SK-N-MC (cell line): ENCODE measurements around the genes DSC3, DSC1 and DSG3.

DNA sequence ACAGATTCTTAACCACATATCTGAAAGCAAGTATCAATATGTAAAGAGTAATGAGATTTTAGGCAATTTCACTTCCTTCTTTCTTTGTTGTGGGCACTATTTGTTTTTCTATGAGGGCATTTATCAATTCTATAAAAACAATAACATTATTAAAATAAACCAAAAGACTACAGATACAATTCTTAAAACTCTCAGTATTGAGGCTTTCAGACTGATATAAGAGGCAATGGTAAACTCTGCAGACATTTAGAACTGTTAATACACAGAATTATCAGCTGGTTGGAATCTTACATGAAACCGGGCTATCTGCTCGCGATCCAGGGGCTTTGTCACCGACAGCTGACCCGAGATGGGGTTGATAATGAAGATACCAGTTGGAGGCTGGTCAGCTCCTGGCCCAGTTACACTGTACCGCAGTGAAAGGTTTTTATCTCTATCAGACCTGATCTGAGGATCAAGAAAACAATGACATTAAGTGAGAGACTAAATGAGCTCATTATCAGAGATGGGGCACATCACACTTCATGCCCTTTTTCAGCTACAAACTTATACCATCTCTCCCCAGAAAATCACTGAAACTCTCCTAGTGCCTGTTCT is 167.4 kb downstream of the CDH2 start:
- RRBS: no CpG with 5 or more reads among the region's 6 CpGs

DNA sequence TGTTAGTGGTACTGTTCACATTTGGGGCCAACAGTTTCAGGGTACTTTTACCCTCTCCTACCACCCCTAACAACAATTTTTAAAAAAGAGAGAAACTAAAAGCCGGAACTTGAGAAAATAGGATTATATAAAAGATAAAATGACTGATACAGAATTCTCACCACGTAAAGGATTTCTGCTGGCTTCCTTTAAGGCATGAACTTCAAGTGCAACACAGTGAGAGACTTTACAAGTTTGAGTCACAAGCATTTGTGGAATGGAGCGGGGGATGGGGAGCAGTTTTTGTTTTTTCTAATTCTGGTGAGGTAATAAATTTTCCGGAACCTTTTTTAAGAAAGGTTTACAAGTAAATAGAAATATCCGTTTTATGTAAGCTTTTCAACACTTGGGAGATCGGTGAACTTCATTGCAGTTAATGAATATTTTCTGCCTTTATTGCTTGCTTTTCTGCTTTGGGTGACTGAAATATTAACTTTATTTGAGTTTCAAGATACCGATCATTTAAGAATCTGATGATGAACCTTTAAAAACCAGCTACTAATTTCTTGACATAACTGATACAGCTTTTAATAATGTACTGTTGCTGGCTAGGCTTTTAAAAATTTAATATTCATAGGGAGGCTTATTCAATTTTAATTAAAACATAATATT is 1.9 kb upstream of the CDH2 start:
- RRBS: no CpG with 5 or more reads among the region's 7 CpGs

GRCh38 chr18:28422280-28422785 is 245.4 kb upstream of the CDH2 start:
- RRBS: no CpG with 5 or more reads among the region's 18 CpGs

- RRBS: no CpG with 5 or more reads among the region's 2 CpGs
Observed at GRCh38 chr18:29660732-29661123, 1381.8 kb downstream of the DSC3 start.

GRCh38 chr18:30763619-30764102 is 278.9 kb downstream of the DSC3 start:
- RRBS: no CpG with 5 or more reads among the region's 1 CpG

- RRBS: 48% methylated on average over 41 of the region's 99 CpGs
Observed at GRCh38 chr18:31042035-31043504, at the start of gene DSC3. Gene DSC3 (minus strand): TSS chr18:31042742.

GRCh38 chr18:31079845-31080438 is 22.3 kb downstream of the DSC2 start:
- RRBS: no CpG with 5 or more reads among the region's 4 CpGs

- RRBS: no CpG with 5 or more reads among the region's 4 CpGs
Observed at GRCh38 chr18:31103036-31103523, 859 bp upstream of the DSC2 start.

GRCh38 chr18:31162565-31163044 is at the start of gene DSC1:
Gene DSC1 (minus strand): TSS chr18:31162856.
- RRBS: no CpG with 5 or more reads among the region's 6 CpGs

DNA sequence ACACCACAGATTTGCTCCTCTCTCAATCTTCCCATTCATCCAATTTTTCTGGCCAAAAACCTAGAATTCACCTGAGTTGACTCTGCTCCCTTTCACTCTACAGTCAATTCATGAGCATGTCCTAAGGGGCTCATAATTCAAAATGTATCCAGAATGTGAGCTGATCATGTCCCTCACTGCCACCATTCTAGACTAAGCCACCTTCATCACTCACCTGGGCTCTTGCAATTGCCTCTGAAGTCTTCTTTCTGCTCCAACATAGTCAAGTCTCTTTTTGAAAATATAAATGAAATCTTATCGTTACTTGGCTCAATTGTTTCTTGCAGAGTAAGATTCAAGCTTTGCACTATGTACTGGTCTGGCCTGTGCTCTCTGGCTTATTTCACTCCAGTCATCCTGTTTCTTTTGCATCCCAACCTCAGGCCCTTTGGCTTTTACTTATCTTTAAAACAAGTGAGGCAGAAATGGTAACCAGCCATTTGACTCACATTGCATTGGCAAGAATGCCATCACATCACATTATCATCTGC is 64.6 kb upstream of the DSC1 start:
- RRBS: no CpG with 5 or more reads among the region's 1 CpG

GRCh38 chr18:31227884-31228259 is 65.2 kb upstream of the DSC1 start:
- RRBS: no CpG with 5 or more reads among the region's 1 CpG

- RRBS: no CpG with 5 or more reads among the region's 6 CpGs
Observed at GRCh38 chr18:31339684-31340114, 21.7 kb downstream of the DSG1 start.

- RRBS: no CpG with 5 or more reads among the region's 12 CpGs
Observed at GRCh38 chr18:31447382-31448117, at the start of gene DSG3. Gene DSG3 (plus strand): TSS chr18:31447741.

DNA sequence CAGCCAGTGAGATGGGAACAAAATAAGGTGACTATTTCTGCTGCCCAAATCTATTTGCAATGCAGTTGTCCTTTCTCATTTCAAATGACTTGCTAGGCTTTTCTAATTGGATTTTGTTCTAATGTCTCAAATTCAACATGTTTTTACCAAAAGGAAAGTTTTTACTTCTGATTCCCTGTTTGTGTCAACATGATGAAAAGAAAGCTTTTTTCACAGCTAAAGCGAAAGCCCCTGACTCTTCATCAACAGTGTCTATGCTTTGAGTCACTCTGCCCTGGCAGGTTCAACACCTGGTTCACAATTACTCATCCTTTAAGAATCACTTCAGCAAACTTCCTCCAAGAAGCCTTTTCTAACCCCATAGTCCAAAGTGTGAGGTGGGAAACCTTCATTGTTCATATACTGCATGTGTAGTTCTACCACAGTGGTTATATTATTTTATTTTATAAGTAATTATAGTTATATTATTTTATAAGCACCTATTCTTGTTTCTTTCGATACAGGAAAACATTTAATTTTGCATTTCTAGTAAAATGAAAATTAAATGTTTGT is 7.6 kb upstream of the DSG2 start:
- RRBS: no CpG with 5 or more reads among the region's 2 CpGs

DNA sequence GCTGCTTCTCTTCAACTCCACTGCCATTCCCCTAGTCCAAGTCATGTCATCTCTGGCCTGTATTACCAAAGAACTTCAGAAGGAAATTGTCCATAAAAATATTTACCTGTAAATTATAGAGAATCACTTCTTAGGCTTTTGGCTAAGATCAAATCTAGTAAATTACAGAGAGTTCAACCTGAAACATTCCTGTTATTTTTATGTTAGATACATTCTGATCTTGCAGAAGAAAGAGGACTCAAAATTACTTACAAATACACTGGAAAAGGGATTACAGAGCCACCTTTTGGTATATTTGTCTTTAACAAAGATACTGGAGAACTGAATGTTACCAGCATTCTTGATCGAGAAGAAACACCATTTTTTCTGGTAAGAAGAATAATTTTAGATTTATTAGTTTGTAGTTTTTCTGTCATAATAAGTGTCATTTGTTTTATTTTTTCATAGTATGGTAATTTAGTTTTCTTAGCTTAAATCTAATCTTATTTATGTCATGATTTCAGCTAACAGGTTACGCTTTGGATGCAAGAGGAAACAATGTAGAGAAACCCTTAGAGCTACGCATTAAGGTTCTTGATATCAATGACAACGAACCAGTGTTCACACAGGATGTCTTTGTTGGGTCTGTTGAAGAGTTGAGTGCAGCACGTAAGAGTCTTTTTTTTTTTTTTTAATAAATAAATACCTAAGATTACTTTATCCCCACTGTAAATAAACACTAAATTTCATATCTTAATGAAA is 22.8 kb downstream of the DSG2 start:
- RRBS: no CpG with 5 or more reads among the region's 5 CpGs

- RRBS: 2% methylated on average over 65 of the region's 92 CpGs
Observed at GRCh38 chr18:31685054-31685612, 752 bp upstream of the B4GALT6 start.

GRCh38 chr18:31739710-31740104 is 21.0 kb downstream of the SLC25A52 start:
- RRBS: no CpG with 5 or more reads among the region's 5 CpGs

DNA sequence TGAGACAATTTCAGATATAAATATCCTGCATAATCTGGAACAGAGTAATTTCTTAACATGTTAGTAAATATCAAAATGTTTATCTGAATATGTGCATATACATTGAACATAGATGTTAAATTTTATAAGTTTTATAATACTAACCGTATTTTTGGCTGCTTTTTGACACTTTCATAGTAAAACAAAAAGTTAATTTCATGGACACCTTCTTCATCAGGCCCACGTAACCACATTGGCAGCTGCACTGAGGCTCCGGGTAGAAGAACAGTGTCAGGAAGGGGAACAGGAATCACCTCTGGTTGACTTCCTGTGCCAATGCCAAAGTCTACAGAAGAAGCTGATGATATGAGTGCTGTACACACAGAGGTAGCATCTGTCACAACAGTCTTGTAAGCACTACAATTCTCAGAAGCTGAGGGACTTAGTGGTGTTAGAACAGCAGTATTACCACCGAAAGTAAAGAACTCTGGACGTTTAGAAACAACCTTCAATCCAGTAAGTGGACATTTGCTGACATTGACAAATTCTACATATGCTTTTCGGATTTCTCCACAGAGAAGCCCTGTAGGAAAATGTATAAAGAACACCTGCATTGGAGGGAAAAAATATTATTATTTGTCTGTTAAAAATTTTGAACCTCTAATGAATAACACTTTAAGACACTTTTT is 85.4 kb downstream of the TRAPPC8 start:
- RRBS: no CpG with 5 or more reads among the region's 6 CpGs

DNA sequence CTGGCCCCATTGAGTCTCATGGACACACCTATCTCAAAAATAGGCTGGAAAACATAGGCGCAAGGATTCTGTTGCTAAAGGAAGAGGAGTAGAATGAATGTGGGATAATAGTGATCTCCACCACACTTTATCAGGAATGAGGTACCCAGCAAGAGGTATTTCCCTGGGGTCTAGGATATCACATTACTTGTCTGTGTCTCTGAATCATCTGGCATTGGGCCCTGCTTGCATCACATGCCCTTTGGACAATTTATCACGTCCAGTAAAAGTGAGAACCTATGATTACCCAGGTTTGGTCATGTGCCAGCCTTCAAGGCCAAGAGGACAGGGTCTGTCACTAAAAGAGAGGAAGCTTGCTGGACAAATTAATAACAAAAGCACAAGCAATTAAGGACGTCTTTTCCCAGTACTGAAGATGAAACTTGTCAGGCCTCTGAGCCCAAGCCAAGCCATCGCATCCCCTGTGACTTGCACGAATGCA is 11.4 kb upstream of the TRAPPC8 start:
- RRBS: no CpG with 5 or more reads among the region's 5 CpGs

- RRBS: no CpG with 5 or more reads among the region's 4 CpGs
Observed at GRCh38 chr18:32086675-32087067, 5.0 kb upstream of the RNF138 start.